Jurkat, Clone E6-1 (cell line): ENCODE measurements around the gene TOMM34.

DNA sequence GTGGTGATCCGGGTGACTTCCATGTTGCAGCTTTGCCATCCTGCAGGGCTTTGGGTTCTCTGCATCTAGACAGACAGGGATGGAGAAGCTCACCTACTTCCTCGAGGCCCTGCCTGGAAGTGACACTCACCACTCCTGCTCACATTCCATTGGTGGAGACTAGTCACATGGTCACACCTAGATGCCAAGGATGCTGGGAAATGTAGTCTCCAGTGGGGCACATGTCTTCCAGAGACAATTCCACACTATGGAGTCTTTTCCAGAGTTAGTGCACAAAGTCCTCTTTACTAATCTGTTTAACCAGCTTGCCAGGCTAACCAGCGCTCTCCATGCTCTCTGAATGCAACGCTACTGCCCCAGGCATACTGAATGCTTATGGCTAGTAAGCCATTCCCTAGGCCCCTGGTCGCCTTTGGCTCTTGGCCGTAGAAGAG, 6.8 kb upstream of the KCNK15 start:
- RRBS = no CpG with 5 or more reads among the region's 6 CpGs

DNA sequence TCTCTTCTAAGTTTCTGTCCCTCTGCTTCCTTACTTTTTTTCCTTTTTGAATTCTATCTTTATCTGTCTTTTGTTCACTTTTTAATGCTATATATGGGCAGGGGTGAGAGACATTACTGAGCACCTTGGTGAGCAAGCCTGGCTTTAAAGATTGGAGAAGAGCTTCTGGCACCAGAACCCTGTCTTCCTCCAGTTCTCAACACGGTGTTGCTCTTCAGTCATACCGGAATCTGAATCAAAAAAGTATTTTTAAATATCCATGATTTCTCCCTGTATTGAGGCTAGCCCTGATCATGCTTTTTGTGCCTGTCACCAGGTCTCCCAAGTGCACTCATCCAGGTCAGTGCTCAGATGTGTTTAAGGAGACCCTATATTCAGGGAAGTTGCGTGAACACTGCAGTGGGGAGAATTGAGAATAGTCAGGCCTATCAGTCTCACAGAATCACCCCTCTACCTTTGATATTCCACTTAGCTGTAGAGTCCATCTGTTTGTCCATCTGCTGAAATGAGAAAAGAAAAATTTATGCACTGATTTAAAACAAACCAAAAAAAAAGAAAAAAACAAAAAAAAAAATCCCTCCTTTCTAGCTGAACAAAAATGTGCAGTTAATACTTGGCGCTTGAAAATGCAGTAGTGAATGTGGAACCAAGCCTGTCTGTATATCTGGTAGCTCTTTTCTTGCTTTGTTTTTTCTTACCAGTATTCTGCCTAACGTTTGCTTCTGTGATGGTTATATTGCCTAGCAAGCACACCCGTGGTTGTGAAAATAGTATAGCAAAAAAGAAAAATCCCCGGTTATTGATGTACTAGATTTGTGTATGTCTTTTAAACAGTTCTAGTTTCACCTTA, 2.0 kb upstream of the PABPC1L start:
- RRBS = no CpG with 5 or more reads among the region's 7 CpGs

DNA sequence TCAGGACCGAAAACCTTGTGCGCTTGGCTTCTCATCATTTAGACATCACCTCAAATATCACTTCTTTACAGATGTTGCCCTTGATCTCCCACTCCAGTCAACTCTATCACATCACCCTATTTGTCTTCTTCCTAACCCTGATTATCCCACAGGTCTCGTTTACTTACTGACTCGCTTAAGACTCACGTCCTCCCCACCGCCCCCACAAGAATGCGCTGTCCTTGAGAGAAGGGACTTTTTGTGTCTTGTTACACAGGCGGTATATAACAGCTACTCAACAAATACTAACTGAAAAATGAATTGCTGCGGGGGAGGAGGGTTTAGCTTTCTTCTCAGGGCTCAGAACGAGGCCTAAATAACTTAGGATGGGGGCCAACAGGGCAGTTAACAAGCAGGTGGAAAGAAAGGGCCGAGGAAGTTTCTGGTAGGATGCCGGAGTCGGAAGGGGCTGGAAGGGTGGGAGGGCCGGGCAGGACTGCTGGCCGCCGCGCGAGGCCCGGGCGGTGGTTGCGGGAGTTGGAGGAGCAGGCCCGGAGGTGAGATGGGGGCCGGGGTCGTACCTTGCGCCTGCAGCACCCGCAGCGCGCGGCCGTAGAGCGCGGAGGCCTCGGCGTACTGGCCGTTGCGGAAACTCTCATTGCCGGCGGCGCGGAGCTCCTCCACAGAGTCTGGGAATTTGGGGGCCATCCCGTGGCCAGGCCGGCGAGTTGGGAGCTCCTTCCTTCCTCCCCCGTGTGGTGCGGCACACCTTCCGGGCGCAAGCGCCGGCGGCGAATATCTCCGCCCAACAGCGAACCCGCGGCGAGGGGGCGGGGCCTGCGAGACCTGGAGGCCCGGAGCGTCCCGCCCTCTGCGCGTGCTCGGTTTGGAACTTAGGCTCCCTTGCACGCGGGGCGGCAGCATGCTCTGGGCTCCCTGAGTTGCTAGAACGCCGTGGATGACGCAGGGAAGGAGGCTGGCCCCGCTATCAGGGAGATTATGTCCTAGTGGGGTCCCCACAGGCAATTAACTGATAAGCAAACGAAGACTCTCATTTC, at the start of gene TOMM34:
Gene TOMM34, minus strand, starts transcription at position 751 of the 1,037 bp plus-strand sequence.
- RRBS = under 1% methylated on average over 30 of the region's 72 CpGs

DNA sequence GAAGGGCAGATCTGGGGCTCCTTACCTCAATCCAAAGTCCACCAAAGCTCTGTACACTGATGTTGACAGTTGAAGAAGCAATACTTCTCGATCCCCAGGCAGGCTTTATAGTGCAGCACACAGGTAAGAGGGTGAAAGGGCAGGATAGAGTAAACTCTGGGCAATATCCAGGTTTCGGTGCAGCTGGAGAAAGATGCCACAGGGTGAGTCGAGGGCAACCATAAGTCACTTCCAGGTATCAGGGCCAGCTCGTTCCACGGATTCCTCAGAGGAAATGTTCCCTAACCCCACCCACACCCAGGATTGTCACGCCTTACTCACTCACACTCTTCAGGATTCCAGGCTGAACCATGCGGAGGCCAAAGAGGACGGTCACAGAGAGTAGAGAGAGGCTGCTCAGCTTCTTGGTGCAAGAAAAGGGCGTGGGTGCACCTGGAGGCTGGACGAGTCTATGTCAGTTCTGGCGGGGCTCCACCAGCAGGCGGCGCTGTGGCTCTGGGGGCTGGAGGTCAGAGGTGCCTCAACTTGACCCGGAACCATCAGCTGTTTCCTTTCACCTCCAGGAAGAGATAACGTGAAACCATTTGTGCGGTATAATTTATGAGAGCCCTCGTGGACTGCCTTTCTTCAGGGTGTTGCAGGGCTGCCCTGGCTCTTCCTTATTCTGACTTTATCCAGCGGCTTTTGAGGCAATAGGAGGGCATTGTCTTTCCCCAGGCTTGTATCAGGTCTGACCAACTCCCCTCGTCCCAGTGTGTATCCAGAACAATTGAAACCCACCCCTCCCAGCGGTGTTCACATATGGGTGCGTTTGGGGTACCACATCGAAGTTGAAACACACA, 14.4 kb upstream of the WFDC12 start:
- RRBS = no CpG with 5 or more reads among the region's 22 CpGs

- RRBS = no CpG with 5 or more reads among the region's 3 CpGs
Observed at GRCh38 chr20:45154583-45155112, 20.1 kb upstream of the PI3 start.

DNA sequence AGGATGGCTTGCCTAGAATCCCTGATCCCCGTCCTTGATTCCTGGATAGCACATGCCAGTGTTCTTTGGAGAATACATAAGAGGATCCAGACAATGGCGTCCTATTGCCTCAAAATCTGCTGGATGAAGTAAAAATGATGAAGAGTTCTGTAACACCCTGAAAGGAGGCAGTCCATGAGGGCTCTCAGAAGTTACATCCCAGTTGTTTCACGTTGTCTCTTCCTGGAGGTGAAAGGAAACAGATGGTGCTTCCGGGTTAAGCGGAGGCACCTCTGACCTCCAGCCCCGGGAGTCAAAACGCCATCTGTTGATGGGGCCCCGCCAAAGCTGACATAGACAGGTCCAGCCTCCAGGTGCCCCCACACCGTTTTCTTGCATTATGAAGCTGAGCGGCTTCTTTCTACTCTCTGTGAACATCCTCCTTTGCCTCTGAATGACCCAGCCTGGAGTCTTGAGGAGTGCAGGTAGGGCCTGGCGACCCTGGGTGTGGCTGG, 9.4 kb downstream of the SEMG2 start:
- RRBS = no CpG with 5 or more reads among the region's 11 CpGs

- RRBS = no CpG with 5 or more reads among the region's 6 CpGs
Observed at GRCh38 chr20:45342616-45343217, 5.5 kb downstream of the SDC4 start.

DNA sequence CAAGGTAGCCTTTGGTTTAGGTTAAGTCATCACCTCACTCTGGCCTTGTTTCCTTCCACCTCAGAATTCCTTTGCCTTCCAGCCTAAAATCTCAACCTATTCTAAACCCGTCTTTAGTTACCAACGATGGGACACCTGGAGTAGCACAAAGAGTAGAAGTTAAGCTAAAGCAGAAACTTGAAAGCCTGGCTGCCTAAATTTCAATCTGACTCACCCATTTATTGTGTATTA, 1.6 kb downstream of the SDC4 start:
- RRBS = no CpG with 5 or more reads among the region's 2 CpGs

DNA sequence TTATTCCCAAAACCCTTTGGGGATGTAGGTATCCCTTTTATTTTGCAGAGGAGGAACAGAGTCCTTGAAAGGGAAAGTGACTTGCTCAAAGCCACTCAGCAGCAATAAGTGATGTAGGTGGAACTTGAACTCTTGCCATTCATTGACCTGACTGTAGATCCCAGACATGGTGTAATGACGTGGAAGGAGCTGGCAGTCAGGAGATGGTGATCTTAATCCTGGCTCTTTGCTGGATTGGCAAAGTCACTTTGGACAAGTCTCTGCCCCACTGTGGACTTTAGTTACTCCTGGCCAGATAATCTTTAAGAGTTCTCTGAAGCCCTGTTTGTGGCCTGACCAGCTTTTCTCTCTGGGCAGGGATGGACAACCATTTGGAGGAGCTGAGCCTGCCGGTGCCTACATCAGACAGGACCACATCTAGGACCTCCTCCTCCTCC, 1.5 kb downstream of the DBNDD2 start:
- RRBS = no CpG with 5 or more reads among the region's 2 CpGs

- RRBS = no CpG with 5 or more reads among the region's 13 CpGs
Observed at GRCh38 chr20:45419302-45419957, 3.5 kb downstream of the PIGT start.

DNA sequence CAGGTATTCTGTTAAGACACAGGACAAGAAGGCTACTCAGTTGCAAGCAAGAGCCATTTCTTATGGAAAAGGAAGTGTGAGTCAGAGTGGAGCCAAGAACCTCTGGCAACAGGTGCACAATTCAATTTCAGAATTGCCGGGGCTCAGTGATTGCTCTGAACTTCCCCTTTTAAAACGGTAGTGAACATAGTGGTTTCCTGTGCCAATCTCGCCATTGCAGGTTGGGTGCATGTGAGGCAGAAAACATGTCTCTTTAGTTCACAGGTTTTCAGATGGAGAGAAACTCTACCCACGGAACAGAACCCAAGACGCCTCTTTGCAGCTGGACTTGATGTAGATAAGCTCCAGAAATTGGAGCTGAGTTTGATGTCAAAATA, 16.4 kb downstream of the PIGT start:
- RRBS = no CpG with 5 or more reads among the region's 5 CpGs

DNA sequence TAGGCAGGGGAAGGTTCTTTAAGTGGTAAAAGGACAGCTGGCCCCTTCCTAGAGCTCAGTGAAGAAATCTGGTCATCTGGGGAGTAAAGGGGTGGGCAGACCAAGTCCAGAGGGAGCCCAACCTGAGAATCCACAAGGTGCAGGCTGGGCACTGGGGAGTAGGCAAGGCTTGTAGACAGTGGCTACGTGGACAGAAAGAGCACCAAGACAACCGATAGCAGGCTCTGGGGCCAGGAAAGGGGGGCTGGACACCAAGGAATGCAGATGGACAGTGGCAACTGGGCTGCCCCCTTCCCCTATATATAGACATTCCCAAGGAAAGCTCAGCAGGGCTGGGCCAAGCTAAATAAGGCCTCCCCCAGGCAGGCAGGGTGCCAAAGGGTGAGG, 1.4 kb upstream of the TNNC2 start:
- RRBS = no CpG with 5 or more reads among the region's 2 CpGs

GRCh38 chr20:45833949-45834728, 540 bp downstream of the SNX21 start:
- RRBS = 83% methylated on average over 11 of the region's 61 CpGs

- RRBS = 90% methylated on average over 11 of the region's 34 CpGs
Observed at GRCh38 chr20:45840550-45841233, 7.1 kb downstream of the SNX21 start.

DNA sequence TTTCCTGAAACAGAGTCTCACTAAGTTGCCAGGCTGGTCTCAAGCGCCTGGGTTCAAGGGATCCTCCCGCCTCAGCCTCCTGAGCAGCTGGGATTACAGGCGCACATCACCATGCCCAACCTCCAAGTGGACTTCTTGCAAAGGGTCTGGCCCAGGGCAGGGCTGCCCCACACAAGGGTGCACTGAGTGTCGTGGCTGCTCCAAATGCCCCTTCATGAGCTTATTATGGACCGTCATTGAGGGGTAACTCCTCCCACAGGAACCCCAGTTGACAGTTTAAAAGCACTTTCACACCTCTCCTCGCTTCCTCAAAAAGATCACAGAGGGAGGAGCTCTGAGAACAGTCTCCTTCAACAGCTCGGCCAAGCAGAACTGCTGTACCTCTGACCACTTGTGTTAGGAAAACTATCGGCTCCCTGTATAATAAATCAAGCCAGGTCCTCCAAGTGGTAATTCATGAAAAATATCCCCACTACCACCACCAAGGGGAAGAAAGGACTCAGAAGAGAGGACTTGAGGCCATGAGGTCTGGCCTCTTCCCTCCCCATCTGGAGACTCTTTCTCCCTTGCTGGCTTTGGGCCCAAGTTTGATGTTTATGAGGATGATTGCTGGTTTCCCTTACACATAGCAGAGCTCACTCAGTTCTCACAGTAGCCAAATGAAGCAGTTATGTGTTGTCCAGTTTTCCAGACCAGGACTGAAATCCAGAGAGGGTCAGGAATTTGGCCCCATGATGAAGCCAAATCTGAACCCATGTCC, 8.6 kb downstream of the SNX21 start:
- RRBS = no CpG with 5 or more reads among the region's 8 CpGs

DNA sequence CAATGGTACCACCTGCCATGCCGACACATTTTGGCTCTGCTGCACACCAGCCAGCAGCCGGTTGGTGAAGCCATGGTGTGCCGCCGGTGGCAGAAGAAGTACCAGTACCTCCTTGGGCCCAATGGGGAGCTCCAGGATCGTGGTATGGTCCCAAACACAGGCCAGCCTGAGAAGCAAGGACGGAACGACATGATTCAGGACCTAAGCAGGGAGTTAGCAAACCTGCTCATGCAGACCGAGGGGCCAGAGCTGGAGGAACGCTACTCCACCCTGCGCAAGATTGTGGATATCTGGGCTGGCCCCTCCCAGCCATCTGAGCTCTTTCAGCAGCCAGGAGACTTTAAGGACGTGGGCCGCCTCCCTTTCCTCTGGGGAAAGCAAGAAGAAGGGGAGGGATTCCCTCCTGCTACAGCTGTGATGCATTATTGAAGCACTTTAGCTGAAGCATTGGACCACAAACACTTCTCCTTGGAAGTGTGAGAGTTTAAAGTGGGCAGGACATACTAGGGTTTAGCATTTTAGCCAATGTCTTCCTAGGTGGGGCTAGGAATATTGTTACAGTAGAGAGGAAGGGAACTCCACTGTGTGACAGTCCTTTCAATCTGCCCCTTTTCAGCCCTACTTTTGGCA, 2.7 kb upstream of the ZSWIM1 start:
- RRBS = no CpG with 5 or more reads among the region's 12 CpGs

DNA sequence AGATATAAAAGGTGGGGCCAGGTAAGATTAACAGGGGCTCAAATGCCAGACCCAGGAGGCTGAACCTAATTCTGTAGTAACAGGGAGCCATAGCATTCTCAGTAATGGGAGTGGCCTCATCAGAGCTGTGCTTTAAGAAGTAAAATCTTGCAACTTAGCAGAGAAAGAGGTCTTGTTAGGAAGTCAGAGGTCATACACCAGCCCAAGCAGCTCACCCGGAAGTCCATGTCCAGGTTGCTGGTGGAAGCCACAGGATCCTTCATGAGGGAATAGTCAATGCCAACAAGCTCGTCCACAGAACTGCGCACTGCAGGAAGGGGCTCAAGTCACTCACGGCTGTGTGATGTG, 5.9 kb downstream of the PLTP start:
- RRBS = no CpG with 5 or more reads among the region's 4 CpGs

DNA sequence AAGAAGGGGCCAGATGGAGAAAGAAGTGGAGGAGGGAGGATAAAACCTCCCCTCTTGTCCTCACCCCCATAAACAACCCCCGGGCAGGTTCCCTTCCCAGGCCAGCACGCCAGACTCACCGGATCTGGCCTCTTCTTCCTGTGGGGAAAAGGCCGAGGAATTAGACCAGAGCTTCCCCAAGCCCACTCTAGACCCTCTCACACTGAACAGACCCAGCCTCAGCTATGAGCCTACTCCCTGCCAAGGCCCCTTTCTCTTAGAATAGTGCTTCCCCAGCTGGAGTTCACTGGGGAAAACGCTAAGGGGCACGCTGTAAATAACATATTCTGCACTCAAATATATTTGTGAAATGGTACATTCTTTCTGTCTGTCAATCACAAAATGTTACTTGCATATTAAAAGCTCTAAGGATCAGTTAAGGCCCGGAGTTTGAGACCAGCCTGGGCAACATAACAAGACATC, 11.2 kb downstream of the ZNF335 start:
- RRBS = 100% methylated on average over 2 of the region's 7 CpGs

GRCh38 chr20:46088334-46088697, 1.4 kb downstream of the NCOA5 start:
- RRBS = no CpG with 5 or more reads among the region's 3 CpGs

DNA sequence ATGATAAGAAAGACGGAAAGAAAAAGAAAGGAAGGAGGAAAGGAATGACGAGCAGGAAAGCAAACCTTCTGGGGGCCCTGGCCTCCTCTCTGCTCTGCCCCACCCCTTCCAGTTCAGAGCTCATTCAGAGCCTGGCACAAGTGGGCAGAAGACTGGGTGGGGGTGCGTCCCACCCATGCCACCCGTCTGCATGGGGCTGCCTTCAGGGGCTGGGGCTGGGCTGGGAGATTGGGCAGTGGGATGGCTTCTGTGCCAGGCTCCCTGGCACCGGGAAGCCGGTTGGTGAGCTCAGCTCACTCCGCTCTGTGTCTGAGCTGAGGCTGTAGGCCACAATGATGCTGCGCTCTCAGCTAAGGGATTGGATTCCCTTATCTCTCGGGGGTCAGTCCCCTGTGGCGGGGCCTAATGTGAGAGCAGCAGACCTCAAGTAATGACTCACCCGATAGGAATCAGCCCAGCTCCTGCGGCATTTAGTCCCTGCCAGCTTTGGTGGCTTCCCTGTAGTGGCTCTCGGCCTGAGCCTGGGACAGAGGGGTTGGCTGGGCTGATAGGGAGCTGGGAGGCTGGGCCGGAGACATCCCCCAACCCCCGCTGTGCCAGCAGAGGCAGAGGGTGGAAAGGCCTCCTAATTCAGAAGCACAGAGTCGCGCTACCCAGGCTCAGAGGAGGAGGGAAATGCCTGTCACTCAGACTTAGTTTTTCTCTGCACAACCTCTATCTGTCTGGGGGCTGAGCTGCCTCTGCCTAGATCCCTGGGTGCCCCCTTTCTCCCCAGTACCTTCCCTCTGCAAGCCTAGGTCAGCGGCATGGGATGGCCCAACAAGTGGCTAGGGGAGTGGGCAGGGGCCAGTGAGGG, 92.4 kb downstream of the CDH22 start:
- RRBS = no CpG with 5 or more reads among the region's 18 CpGs